Mesenchymal stem cell of Wharton's jelly (primary cell): Measurements from ENCODE around the gene EIF4A2.

DNA sequence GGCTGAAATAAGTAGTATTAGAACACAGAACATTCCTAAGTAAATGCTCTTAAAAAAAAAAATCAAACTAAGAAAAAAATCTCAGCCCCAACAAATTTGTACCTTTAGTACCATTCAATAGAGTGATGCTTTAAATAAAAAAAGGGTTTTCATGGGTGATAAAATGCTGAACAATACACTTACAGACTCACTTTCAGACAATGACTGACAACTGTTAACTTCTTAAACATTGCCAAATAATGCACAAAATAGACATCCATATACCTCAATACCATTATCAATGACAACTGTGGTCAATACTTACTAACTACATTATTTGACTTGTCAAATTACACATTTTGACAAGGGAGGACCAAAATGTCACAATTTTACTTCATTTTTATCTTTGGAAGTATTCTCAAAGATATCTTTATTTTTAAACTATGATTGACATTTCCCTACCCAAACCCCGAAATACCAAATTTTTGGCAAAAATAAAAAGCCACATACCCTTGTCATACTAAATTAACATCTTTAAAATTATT, 18.1 kb downstream of the TRA2B start:
- CAGE, long polyA plus RNA = no peak

DNA sequence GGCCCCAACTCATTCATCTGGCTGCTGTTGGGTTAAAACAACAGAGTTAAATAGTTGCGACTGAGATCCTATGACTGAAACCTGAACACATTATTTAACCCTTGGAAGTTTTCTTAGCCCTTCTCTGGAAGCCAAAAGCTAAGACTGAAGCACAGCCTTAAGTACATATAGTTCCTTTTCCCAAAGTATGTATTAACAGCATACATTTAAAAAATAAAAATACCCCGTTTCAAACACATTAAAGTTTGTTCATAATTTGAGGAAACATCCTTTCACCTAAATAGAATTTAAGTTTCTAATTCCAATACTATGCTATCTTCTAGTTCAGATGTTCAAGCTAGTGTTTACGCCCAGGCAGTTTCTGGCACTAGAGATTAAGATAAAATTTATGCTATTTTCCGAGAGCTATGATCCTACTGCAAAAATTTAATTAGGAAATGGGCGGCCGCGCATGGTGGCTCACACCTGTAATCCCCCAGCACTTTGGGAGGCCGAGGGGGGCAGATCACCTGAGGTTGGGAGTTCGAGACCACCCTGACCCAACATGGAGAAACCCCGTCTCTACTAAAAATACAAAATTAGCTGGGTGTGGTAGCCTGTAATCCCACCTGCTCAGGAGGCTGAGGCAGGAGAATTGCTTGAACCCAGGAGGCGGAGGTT, 15.1 kb downstream of the TRA2B start:
- CAGE, long polyA plus RNA = no peak

GRCh38 chr3:186210031-186210830, 101.3 kb upstream of the ETV5 start:
- CAGE, long polyA plus RNA = no peak

DNA sequence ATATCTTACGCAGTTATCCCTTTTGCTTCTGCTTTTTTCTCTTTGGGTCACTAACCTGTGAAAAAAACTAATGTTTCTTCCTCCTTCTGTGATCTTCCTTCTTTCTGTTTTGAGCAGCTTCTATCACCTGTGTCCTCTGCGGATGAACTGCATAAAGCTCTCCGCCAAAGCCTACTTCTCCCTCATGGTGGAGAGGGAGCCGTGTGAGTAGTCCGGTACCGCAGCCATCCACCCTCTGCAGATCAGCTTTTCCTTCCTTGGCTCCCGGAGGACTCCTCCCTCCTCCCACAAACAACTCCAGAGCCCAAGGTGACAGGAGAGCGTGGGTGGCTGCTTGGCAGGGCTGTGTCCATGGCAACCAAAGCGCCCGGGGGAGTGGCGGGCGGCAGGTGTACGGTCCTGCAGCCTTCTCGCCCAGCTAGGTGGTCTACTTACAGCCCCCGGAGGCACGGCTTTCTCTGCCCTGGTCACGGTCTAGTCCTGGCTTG, 106.1 kb downstream of the DGKG start:
- CAGE, long polyA plus RNA = no peak

GRCh38 chr3:186406539-186407307, 44.7 kb upstream of the DGKG start:
- CAGE, long polyA plus RNA = no peak

- CAGE, long polyA plus RNA = no peak
Measured at GRCh38 chr3:186521442-186522062, 22.6 kb downstream of the CRYGS start.

- CAGE, long polyA plus RNA = no peak
Measured at GRCh38 chr3:186596666-186597335, 16.1 kb upstream of the AHSG start.

DNA sequence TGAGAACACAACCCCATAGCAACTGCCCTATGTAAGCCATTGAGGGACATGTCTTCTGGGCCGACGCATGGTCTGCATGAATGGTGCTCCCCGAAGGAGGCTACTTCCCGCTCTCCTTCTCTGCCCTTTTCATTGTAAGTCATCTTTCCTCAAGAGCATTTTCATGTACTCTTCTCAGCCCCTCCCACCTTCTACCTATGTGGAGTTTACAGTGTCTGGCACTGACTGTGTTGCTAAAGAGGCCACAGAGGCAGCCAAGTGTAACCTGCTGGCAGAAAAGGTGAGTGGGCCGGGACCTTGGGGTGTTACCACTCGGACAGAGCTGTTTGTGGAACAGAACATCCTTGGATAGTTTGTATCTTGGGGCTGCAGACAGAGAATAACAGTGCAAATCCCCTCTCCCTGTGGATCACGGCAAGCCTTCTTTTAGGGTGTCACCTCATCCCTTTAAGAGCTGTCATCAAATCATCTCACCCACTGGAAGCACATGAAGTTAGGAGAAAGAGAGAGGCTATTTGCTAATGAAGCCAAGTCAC, 5.6 kb downstream of the AHSG start:
- CAGE, long polyA plus RNA = no peak

DNA sequence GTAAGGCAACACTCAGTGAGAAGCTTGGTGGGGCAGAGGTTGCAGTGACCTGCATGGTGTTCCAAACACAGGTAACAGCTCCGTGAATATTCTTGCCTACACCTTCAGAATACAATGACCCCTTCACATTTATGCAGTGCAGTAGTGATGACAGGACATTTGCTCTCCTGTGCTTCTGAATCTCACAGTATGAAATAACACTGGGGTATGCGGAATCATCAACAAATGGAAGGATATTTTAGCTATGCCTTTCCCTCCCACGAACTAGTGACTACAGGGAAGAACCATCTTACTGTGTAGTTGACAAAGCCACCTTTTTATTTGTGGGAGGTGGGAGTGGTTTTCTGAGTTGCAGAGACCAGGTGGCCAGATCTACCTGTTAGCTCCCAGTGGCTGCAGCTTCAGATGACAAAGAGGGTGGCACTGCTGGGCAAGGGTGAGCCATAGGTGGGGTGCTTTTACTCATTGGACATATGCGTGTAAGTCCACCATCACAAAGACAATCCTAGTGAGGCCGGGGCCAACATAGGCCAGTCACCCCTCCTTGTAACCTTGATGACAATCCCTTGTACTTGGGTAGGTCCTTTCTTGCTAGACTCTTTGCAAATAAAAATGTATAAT, 7.1 kb downstream of the AHSG start:
- CAGE, long polyA plus RNA = no peak

- CAGE, long polyA plus RNA = start-site peak on the plus strand at chr3:186783574-186783579, 1,064 and 737 reads in 2 replicates
Measured at GRCh38 chr3:186783493-186784405, at the start of gene EIF4A2. EIF4A2 (plus strand) TSS chr3:186783577.

DNA sequence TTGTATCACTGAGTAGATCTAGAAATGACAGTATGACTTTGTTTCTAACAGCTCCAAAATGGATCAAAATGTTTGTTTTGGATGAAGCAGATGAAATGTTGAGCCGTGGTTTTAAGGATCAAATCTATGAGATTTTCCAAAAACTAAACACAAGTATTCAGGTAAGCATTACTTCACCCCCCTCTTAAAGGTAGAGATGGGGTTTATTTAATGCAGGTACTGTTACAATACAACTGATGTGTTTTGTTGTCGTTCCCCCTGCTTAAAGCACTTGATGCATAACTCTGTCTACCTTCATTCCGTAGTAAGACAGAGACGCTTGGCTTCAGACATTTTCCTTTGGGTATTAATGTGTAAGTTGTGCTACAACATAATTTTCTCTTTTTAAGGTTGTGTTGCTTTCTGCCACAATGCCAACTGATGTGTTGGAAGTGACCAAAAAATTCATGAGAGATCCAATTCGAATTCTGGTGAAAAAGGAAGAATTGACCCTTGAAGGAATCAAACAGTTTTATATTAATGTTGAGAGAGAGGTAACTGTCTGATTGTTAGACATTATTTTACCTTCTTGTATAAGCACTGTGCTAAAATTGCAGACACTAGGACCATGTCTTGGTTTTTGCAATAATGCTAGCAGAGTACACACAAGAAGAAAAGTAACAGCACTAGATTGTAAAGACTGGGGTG, 2.9 kb downstream of the EIF4A2 start:
- CAGE, long polyA plus RNA = no peak

DNA sequence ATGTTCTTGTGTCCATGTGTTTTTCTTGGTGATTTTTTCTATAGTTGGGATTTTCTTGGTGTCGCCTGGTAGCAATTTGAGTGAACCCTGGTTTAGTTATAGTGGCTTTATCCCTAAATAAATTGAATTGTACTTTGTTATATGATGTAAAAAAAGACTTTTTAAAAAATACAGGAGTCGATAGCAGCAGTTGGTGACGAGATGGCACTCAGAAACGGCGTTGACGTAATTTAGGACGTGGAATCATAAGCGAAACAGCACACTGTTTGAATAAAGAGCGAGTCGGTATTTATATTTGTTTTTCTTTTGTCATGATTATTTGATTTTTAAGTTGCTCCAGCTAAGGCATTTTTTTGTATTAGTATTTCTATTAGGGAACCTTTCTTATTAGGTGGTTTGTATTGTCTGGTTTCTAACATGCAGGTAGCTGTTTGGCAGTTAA, 4.8 kb downstream of the EIF4A2 start:
- CAGE, long polyA plus RNA = no peak

- CAGE, long polyA plus RNA = no peak
Measured at GRCh38 chr3:186986816-186987322, 56.5 kb downstream of the ST6GAL1 start.

GRCh38 chr3:187019508-187020098, 89.3 kb downstream of the ST6GAL1 start:
- CAGE, long polyA plus RNA = no peak

GRCh38 chr3:187072640-187073121, 66.6 kb downstream of the RPL39L start:
- CAGE, long polyA plus RNA = no peak

- CAGE, long polyA plus RNA = no peak
Measured at GRCh38 chr3:187862736-187863081, 117.4 kb upstream of the BCL6 start.

- CAGE, long polyA plus RNA = no peak
Measured at GRCh38 chr3:188037929-188038632, 115.9 kb upstream of the LPP start.

DNA sequence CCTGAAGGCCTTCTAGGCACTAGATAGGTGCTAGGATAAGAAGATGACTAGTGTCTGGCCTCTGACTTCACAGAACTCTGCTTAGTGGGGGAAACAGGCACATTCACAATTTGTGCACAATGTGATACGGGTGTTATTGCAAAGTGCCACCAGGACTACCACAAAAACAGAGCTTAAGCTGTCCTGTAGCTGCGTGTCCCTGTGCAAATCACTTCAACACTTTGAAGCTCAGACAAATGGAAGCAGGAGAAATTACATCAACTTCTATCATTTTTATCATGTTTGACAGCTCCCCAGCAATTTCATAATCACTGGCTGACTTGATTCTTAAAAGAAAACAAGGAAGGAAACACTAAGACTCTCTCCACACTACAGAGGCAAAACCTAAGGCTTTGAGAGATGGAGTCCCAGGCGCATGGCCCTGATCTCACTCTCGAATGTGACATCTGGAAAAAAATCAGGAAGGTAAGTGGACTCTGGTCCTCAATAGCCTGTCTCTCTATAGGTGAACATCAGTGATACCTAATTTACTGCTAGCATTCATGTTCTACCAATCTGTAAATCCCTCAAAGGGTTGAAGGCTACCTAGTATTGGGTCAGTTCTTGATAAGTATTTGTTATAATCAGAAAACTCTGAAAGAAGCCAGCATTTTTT, 81.3 kb upstream of the LPP start:
- CAGE, long polyA plus RNA = no peak

DNA sequence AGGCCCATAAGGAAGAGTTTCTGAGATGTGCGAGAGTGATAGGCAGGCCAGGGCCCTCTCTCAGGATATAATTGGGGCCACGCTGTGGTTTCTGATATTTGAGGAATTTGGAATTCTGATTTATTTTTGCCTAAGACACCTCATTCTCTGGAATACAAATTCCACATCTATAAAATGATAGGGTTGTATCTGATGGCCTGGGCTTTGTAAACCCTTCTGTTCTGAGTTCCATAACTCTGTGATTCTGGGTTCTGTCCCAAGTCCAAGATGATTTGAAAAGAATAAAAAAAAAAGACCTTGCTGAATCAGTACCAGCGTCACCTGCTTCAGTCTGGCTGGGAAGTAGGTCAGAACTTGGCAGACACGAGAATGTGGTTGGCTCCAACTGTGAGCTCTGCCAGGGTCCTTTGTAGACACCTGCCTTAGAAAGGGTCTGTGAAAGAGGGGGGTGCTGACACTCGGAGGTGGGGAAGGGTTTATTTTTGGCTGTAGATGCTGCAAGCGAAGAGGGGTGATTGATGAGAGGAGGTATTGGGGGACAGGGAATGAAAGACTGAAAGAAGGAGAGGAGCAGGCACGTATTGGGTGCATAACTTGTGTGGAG, 35.5 kb downstream of the LPP start:
- CAGE, long polyA plus RNA = no peak

DNA sequence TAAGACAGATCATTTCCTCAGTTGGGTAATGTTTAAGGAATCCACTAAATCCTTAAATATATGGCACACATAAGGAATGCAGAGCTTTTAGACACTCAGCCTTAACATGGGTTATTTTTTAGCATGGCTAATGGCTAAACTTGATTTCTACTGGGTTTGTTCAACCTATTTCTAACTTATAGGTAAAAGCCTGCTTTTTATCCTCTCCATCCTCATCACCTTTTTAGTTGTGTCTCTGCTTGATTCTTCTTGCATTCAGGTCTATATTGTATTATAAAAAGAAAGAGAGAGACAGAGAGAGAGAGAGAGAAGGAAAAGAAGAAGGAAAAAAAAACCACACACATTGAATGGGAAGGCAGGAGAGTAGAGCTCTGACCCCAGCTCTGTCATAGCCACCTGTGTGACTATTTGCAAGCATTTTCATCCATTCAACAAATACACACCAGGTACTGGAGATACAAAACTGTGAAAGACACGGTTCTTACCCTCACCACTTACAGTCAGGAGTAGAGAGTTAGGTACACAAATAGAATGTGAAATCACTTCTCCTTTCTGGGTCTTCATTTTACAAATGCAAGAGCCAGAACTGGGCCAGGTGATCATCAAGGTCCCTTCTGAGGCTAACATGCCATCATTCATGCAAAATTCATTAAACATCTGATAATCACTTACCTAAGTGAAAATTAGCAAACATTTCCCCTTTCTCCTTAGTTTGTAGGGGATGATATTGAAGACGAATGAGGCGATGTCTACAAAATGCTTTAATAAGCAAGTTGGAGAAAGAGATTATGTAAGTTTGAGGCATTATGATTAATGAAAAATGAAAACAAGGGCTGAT, 88.4 kb downstream of the LPP start:
- CAGE, long polyA plus RNA = no peak